SUDHL5 (cell line): ENCODE results near the gene NFATC1.

DNA sequence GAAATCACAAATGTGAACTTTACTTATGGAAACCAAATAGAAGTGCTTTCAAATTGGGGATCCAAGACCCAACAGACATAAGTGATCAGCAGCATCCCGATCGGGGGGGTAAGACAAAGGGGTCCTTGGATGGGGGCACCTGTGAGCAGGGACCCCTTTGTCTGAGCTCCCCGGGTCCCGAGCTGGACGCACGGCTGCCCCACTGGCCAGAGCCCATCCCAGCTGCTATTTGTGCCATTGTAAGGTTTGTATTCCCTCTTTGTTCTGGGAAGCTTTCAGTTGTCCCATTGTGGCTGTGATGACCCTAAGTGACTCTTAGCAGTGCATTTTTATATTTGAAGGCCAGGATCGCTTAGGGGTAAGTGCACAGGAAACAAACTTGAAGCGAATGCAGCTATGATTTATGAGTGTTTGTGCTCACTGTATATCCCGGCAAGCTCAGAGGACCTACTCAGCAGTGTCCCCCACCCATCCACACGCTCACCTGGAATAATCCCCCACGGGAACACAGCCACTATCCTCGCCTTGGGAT lies 80.3 kb downstream of the MBP start:
- PRO-cap, result no peak

GRCh38 chr18:77052871-77053709 lies 79.5 kb downstream of the MBP start:
- PRO-cap, result bidirectional peak, plus-strand start at chr18:77053180, minus-strand start at chr18:77053013

GRCh38 chr18:77056263-77057118 lies 76.1 kb downstream of the MBP start:
- PRO-cap, result no peak

- PRO-cap, result no peak
These were observed 24.5 kb downstream of the MBP start for GRCh38 chr18:77107842-77108654.

DNA sequence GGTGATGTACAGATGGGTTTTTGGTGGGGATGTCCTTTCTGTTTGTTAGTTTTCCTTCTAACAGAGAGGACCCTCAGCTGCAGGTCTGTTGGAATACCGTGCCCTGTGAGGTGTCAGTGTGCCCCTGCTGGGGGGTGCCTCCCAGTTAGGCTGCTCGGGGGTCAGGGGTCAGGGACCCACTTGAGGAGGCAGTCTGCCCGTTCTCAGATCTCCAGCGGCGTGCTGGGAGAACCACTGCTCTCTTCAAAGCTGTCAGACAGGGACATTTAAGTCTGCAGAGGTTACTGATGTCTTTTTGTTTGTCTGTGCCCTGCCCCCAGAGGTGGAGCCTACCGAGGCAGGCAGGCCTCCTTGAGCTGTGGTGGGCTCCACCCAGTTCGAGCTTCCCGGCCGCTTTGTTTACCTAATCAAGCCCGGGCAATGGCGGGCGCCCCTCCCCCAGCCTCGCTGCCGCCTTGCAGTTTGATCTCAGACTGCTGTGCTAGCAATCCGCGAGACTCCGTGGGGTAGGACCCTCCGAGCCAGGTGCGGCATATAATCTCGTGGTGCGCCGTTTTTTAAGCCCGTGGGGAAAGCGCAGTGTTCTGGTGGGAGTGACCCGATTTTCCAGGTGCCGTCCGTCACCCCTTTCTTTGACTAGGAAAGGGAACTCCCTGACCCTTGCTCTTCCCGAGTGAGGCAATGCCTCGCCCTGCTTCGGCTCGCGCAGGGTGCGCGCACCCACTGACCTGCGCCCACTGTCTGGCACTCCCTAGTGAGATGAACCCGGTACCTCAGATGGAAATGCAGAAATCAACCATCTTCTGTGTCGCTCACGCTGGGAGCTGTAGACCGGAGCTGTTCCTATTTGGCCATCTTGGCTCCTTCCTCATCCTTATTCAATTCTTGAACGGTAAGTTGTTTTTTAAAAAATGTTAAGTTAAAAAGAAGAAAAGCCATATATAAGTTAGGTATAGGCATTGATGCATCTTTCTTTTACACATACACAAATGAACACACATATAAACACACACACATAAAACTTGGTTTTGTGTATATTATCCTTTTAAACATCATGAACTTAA lies 171.8 kb downstream of the GALR1 start:
- PRO-cap, result no peak

DNA sequence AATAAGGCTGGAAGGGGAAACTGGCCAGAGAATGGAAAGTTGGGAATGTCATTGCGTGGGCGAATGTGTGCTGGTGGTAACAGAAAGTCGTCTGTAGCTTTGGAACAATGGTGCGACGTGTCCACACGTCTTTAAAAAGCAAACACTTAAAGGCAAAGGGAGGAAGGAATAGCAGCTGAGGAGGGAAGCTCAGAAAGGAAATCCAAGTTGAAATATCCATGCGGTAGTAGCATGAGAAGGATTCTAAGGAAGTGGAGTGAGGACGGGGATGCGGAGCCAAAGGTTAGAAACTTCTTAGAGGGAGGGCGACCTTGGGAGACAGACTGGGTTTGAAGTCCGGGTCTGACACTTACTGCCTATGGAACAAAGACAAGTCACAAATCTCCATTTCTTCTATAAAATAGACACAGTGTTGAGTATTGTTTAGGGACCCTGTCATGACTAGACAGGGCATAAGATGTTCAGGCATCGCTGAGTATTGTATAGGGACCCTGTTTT lies 469.3 kb upstream of the SALL3 start:
- PRO-cap, result no peak

DNA sequence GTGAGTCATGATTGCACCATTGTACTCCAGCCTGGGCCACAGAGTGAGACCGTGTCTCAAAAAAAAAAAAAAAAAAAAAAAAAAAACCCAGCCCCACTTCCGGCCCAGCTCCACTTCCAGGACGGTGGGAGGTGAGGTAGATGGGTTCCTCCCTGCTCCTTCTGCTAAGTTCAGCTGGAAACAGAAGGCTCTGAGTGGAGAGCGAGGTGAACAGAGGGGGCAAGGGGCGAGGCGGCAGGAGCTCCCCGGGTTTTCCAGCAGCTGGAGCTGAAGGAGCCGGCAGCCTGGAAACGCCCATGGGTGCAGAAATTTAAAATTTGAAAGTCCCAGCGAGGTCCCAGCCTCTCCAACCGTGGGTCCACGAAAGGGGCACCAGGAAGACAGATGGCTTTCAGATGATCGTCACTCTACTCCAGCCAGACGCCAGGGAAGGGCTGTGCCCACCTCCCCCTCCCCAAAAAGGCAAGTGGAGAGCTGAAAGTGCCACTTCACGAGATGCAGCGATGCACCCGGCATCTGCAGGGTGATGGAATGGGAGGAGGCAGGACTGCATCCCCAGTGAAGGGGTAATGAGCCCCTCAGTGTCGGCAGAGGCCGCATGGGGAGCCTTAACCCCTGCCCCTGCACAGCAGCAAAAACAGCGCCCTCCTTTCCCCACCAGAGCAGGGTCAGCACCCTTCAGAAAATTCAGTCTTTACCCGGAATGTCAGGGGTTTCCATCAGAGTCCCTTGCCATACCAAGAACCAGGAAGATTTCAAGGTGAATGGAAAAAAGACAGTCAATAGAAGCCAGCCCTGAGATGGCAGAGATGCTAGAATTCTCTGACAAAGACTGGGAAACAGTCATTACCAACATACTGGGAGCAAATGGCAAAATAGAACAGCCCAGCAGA lies 41.0 kb upstream of the NFATC1 start:
- PRO-cap, result no peak

GRCh38 chr18:79393585-79394581 lies 1.8 kb upstream of the NFATC1 start:
- PRO-cap, result unidirectional peak, plus-strand start at chr18:79393754

DNA sequence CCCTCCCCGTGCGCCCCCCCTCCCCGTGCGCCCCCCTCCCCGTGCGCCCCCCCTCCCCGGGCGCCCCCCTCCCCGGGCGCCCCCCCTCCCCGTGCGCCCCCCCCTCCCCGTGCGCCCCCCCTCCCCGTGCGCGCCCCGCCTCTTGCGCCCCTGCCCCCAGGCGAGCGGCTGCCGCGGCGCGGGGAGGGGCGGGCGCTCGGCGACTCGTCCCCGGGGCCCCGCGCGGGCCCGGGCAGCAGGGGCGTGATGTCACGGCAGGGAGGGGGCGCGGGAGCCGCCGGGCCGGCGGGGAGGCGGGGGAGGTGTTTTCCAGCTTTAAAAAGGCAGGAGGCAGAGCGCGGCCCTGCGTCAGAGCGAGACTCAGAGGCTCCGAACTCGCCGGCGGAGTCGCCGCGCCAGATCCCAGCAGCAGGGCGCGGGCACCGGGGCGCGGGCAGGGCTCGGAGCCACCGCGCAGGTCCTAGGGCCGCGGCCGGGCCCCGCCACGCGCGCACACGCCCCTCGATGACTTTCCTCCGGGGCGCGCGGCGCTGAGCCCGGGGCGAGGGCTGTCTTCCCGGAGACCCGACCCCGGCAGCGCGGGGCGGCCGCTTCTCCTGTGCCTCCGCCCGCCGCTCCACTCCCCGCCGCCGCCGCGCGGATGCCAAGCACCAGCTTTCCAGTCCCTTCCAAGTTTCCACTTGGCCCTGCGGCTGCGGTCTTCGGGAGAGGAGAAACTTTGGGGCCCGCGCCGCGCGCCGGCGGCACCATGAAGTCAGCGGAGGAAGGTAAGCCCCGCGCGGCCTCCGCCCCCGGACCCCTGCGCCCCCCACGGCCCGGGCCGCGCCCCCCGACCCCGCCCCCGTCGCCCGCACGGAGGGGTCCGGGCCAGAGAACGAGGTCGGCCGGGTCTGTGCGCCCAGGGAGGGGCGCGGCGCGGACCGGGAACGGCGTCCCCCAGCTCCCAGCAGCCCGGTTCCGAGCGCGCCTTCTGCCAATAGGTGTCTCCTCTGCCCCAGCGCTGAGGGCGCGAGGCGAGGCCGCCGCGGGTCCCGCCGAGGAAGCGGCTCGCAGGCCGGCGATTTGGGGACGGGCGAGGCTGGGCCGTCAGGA lies at the start of gene NFATC1:
Gene NFATC1, plus strand, starts transcription at position 346 of the 1,092 bp plus-strand sequence.
- PRO-cap, result unidirectional peak, plus-strand start at position 346 of the sequence; unidirectional peak, plus-strand start at position 398 of the sequence

GRCh38 chr18:79410469-79411426 lies 15.0 kb downstream of the NFATC1 start:
- PRO-cap, result no peak

DNA sequence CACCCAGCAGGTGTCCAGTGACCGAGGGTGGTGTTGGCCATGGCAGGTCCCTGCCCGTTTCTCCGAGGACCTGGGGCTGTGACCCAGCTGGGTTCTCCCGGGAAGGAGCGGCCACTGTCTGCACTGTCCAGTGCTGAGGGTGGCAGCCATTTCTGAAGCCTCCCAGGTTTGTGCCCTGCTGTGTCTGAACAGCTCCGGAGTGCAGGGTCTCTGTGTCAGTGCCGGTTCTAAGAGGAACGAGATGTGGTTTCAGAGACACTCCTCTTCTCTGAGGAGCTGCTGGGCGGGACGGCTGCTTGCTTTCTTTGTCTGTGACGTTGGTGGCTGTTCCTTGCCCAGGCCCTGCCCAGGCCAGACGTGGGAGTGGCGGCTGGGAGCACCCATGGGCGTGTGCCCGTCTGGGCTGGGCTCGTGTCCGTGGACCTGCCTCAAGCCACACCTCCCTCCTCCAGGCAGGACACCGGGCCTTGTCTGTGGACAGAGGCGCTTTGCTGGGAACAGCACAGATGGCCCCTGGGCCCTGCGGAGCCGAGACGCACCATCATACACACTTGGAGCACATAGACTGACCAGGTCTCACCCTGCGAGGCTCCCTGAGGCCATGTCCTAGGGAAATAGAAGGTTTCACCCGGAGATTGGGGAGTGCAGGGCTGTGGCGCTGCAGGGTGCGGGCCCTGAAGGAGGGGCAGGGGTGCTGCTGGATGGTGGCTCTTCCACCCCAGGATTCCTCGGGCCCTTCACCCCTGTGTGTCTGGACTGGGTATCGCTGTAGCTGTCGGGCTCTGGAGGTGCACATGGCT lies 45.0 kb downstream of the NFATC1 start:
- PRO-cap, result no peak

DNA sequence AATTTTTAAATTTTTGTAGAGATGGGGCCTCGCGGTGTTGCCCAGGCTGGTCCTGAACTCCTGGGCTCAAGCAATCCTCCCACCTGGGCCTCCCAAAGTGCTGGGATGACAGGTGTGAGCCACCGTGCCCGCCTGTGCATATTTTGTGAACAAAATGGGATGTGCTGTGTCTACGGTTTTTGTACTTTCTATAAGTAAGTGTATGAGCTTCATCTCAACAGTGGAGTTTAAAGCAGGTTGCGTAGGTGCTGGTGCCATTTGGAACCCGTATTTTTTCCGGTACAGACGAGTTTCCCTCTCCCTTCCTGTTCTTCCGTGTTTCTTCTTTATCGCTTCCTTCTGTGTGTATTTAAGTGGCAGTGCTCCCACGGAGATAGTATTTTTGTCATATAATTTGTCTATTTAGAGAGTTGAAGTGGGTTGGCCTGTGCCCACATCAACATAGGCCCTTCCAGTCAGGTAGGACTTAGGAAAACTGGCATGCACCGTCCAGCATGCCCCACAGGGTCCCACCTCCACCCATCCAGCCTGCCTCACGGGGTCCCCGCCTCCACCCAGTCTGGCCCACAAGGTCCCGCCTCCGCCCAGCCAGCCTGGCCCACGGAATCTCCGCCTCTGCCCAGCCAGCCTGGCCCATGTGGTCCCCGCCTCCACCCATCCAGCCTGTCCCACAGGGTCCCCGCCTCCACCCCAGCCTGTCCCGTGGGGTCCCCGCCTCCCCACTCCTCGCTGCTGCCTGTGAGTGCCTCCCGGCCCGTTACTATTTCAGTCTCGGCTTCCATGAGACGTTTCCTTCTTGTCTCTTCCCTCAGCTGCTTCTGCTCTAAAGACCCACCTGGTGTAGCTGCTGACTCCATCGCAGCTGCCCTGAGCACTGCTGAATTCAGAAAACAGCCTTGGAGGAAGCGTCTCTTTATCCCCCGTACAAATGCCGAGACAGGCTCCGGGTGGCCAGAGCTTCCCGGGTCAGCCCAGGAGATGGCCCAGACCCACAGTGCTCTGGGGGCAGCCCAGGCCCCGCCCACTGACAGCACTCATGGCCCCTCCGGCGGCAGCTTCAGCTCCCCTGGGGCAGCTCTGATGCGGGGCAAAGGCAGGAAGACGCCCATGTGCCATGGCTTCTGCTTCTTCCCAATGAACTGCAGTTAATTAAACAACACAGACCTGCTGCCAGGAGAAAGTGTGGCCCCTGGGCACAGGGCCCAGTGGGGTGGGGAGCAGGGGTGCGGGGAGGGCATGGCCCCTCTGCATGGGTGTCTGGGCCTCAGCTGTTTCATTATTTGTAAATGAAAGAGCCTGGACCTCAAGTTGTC lies 69.6 kb downstream of the NFATC1 start:
- PRO-cap, result unidirectional peak, plus-strand start at position 220 of the sequence; bidirectional peak, plus-strand start at position 923 of the sequence, minus-strand start at position 891 of the sequence

DNA sequence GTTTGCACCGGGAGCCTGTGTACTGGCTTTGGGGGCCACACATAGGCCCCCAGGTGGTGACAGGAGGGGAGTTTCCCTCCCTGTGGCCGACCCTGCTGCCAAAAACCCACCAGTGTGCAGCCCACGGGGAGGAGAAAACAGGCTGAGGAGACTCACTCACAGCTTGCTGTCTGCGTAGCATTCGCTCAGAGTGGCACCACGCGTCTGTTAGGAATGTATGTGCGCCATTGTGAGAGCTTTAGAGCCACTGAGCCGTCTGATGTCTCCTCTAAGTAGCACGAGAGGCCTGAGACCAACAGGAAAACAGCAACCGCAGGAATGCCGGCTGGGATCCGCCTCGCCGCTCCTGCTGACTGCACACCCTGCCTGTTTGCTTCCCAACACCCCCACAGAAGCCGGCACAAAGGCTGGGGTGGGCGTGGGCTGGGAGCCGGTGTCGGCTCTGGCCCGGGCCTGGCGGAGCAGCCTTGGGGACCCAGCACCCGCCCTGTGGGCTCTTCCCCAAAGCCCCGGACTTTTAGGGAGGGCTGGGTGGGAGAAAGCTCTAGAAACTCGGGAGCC lies 89.4 kb downstream of the NFATC1 start:
- PRO-cap, result no peak

DNA sequence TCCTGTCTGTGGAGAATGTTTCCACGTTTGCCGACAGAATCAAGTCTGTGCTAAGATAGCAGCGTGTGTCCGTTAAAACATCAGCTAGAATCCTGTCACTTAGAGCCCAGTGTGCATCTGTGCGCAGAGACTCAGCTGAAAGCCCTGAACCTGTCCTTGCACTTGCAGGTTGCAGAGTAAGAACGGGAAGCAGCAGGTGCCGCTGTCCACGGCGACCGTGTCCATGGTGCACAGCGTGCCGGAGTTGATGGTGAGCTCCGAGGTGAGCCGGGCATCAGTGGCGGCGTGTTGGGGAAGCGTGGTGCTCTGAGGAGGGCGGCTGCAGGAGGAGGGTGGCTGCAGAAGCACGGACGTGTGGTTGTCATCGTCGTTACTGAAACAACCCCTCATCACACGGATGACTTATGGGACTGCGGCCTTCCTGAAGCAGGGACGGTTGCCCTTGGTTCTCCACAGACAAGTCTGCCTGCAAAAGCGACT lies 16.2 kb downstream of the CTDP1 start:
- PRO-cap, result no peak

- PRO-cap, result no peak
These were observed 38.0 kb downstream of the CTDP1 start for GRCh38 chr18:79717294-79718332.

- PRO-cap, result no peak
These were observed 55.6 kb downstream of the CTDP1 start for GRCh38 chr18:79735110-79735617.

GRCh38 chr18:79738315-79738766 lies 58.7 kb downstream of the CTDP1 start:
- PRO-cap, result no peak

DNA sequence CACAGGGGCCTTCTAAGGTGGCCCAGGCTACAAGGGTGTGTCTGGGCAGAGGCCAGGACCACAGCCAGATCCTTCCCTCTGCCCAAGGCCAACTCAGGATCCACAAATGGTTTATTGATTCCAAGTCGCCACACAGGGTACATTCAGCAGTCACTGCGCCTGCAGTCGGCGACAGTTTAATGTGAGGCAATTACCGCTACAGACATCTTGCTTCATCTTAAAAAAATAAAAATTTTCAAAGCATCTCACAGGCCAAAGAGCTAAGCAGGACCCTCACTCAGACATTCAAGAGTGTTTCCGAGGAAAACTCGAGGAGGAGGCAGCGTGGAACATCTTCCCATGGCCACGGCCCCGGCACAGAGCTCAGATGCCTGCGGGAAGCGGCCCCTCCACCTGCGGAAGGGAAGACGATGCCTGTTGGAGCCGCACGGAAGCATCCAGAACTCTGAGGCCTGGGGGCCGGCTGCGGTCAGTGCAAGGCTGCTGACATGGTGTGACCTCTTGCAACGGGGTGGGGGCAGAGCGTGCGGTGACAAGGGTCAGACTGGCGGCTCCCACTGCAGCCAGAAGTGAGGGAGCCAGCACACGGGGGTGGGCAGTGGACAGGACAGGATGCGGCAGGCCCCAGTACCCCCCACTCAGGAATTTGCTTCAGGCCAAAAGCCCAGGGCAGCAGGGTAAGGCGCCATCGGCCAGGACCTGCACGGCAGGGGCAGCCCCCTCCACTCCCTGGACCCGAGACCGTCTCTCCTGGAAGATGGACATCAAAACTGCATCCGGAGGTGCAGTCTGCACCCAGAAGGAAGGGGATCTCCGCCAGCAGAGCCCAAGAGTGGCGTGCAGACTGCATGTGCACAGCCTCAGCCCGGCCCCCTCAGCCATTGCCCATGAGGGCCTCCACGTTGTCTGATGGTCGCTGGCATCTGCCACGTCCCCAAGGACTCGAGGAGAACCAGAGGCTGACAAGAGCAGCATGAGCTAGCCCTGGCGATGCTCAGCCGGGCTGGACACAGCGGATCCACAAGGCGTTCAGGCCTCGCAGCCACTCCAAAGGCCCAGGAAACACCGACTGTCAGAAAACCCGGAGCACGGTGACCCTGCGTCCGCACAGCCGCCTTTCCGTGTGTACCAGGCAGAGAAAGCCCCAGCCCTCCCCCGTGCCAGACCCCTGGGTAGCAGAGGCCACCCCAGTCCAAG lies 48.7 kb downstream of the SLC66A2 start:
- PRO-cap, result no peak

DNA sequence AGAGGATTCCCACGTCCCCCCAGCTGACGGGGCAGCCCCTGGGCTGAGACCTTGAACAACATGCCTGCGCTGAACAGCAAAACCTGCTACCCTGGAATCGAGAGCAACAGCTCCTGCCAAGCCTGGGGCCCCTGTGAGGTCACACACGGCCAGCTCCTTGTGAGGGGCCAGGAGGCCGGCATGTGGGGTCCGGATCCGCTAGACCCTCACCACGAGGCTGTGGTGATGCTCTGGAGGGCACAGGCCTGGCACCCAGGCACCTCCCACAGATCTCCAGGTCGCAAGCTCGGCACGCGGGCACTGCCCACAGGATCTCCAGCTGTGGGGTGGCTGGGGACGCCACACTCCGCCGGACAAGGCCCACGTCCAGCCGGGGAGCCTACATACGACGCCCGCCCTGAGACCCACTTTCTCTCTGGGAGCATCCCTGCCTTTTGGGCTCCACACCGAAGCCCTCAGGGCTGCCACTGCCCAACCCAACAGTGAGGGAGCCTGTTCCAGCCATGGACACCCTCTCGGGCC lies 34.2 kb downstream of the SLC66A2 start:
- PRO-cap, result no peak

GRCh38 chr18:79942434-79942959 lies 9.0 kb downstream of the SLC66A2 start:
- PRO-cap, result no peak